ENCODE data around the gene NPIPB8.

- RRBS, result no CpG with 5 or more reads among the region's 10 CpGs
CAGE:
- cytosol, long polyA plus RNA, result no peak
- long polyA plus RNA, result no peak
- nucleus, long polyA plus RNA, result no peak
Measured at GRCh38 chr16:28192768-28193473, 18.8 kb downstream of the XPO6 start.

GRCh38 chr16:28498932-28499381, 4.5 kb downstream of the APOBR start:
- RRBS, result no CpG with 5 or more reads among the region's 9 CpGs
CAGE:
- cytosol, long polyA plus RNA, result no peak
- long polyA plus RNA, result no peak
- nucleus, long polyA plus RNA, result no peak

GRCh38 chr16:28505068-28505400, 1.6 kb downstream of the IL27 start:
- RRBS, result no CpG with 5 or more reads among the region's 5 CpGs
CAGE:
- cytosol, long polyA plus RNA, result no peak
- long polyA plus RNA, result no peak
- nucleus, long polyA plus RNA, result no peak

GRCh38 chr16:28637746-28638178, at the start of gene NPIPB8:
TSS of gene NPIPB8 (plus strand) at chr16:28638065.
- RRBS, result no CpG with 5 or more reads among the region's 1 CpG
CAGE:
- cytosol, long polyA plus RNA, result no peak
- long polyA plus RNA, result no peak
- nucleus, long polyA plus RNA, result no peak

DNA sequence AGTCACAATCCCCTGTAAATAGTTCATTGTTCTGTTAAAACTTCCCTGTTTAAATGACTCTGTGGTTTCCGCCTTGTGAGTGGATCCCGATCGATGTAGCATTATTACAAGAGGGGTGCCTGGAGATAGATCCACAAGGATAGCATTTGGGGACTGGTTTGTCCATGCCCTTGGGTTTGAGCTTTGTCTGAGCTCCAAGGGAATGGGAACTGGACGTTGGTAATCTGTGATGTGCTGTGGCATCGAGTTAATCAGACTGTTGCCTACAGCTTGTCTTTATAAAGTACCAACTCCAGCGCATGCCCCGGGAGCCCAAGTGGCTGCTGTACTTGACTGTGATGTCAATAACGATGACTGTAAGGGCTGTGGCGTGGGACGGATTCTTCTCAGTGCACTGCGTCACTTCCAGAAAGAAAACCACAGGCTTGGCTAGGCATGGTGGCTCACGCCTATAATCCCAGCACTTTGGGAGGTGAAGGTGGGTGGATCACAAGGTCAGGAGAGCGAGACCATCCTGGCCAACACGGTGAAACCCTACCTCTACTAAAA, 19.3 kb upstream of the ATXN2L start:
- RRBS, result no CpG with 5 or more reads among the region's 14 CpGs
CAGE:
- cytosol, long polyA plus RNA, result no peak
- long polyA plus RNA, result no peak
- nucleus, long polyA plus RNA, result no peak

DNA sequence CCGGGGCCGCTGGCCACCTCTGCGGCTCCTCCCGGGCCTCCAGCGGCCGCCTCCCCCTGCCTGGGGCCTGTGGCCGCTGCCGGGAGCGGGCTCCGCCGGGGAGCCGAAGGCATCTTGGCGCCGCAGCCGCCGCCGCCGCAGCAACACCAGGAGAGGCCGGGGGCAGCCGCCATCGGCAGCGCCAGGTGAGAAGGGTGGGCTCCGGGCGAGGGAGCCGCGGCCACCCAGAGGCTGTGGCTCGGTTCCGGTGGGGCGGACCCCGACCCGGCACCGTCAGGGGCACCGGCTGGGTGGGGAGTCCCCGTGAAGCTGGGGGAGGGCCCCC, 537 bp downstream of the ATXN2L start:
- RRBS, result 1% methylated on average over 23 of the region's 34 CpGs
CAGE:
- cytosol, long polyA plus RNA, result no peak
- long polyA plus RNA, result no peak
- nucleus, long polyA plus RNA, result no peak

GRCh38 chr16:28823699-28824829, 1.3 kb downstream of the ATXN2L start:
- RRBS, result 1% methylated on average over 49 of the region's 82 CpGs
CAGE:
- cytosol, long polyA plus RNA, result start-site peak on the plus strand at chr16:28824055-28824106, 68 reads; start-site peak on the plus strand at chr16:28824398-28824561, 879 reads
- long polyA plus RNA, result start-site peak on the plus strand at chr16:28824409-28824545, 343 and 526 reads in 2 replicates
- nucleus, long polyA plus RNA, result start-site peak on the plus strand at chr16:28824076-28824221, 204 reads; start-site peak on the plus strand at chr16:28824398-28824543, 1,387 reads

- RRBS, result no CpG with 5 or more reads among the region's 6 CpGs
CAGE:
- cytosol, long polyA plus RNA, result no peak
- long polyA plus RNA, result no peak
- nucleus, long polyA plus RNA, result no peak
Measured at GRCh38 chr16:28825263-28825784, 2.5 kb downstream of the ATXN2L start.

DNA sequence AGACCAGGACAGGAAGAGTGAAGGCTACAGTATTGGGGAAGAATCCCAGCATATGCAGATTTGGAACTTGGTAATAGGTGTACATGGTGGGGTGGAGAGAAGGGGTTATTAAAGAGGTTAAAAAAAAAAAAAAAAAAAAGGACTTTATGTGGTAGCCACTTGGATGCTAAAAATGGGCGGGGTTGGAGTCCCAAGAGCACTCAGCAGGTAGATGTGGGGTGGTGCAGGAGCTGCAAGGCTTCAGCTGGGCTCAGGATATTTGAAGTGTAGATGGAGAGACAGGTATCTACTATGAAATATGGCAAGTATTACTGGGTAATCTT, 7.7 kb downstream of the TUFM start:
- RRBS, result no CpG with 5 or more reads among the region's 1 CpG
CAGE:
- cytosol, long polyA plus RNA, result no peak
- long polyA plus RNA, result no peak
- nucleus, long polyA plus RNA, result no peak

DNA sequence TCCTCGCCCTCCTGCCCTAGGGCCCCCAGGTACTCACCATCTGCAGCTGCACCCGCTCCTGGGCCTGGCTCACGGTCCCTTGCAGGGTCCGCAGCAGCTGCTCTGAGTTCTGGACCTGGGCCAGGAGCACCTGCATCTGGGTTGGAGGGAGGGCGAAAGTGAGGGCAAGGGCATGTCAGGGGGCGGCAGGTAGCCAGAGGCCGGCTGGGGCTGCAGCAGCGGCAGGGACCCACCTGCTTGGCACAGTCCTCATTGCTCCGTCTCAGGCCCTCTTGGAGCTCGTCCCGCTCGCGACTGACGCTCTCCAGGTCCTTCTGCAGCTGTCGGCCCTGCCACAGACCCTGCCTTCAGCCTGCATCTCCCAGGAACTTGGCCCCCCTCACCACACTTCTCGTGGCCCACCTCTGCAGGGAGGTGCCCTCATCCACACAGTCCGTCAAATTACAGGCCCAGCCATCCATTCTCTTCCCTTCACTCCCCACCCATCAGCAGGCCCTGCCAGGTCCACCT, 14.1 kb downstream of the RABEP2 start:
- RRBS, result no CpG with 5 or more reads among the region's 17 CpGs
CAGE:
- cytosol, long polyA plus RNA, result no peak
- long polyA plus RNA, result no peak
- nucleus, long polyA plus RNA, result no peak

DNA sequence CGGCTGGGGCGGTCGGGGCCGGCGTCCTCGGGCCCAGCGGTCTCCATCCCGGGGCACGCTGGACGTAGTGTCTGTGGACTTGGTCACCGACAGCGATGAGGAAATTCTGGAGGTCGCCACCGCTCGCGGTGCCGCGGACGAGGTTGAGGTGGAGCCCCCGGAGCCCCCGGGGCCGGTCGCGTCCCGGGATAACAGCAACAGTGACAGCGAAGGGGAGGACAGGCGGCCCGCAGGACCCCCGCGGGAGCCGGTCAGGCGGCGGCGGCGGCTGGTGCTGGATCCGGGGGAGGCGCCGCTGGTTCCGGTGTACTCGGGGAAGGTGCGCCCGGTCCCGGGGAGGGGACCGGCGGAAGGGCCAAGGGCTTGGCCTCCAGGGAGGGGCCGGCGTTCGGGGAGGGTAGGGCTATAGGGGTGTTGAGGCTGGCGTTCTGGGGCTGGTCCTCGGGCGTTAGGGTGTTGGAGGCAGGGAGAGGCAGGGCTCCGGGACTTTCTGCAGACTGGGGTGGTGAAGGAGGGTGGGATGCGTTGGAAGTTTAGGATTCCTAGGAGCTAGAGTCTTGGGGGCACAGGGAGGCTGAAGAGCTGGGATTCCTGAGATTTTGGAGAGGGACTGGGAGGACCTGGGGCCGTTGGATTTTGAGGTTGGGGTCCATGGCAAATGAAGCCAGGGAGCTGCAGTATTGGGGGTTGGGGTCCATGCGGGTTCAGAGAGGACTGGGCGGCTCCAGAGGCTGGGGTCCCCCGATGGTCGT, 519 bp downstream of the NFATC2IP start:
- RRBS, result 2% methylated on average over 26 of the region's 58 CpGs
CAGE:
- cytosol, long polyA plus RNA, result no peak
- long polyA plus RNA, result no peak
- nucleus, long polyA plus RNA, result no peak

- RRBS, result 93% methylated on average over 8 of the region's 19 CpGs
CAGE:
- cytosol, long polyA plus RNA, result no peak
- long polyA plus RNA, result no peak
- nucleus, long polyA plus RNA, result no peak
Measured at GRCh38 chr16:28983636-28984132, 1.2 kb upstream of the LAT start.

DNA sequence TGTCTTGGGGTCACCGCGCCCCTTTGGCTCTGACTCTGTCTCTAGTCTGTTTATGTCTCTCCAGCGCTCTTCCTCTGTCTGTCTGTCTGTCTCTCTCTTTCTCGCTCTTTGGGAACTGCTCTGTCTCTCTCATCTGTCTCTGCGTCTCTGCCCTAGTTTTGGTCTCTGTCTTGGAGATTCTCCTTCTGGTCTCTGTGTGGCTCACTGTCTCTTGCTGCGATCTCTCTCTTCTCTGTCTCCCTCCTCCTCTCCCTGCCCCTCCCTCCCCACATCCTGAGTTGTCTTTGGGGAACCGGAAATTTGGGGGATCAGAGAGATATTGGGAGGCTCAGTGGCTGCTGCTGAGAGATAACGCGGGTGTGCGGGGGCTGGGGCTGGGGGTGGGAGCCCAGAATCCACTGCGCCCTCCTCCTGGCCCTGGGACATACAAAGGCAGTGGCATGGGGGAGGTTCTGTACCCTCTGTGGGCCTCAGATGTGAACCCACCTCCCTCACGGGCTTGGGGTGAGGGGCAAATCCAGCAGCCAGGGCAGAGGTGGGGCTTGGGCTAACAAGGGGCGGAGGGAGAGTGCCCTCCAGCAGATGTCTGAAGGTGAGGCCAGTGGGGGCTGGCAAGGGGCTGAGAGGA, 24.4 kb downstream of the LAT start:
- RRBS, result no CpG with 5 or more reads among the region's 13 CpGs
CAGE:
- cytosol, long polyA plus RNA, result no peak
- long polyA plus RNA, result no peak
- nucleus, long polyA plus RNA, result no peak

DNA sequence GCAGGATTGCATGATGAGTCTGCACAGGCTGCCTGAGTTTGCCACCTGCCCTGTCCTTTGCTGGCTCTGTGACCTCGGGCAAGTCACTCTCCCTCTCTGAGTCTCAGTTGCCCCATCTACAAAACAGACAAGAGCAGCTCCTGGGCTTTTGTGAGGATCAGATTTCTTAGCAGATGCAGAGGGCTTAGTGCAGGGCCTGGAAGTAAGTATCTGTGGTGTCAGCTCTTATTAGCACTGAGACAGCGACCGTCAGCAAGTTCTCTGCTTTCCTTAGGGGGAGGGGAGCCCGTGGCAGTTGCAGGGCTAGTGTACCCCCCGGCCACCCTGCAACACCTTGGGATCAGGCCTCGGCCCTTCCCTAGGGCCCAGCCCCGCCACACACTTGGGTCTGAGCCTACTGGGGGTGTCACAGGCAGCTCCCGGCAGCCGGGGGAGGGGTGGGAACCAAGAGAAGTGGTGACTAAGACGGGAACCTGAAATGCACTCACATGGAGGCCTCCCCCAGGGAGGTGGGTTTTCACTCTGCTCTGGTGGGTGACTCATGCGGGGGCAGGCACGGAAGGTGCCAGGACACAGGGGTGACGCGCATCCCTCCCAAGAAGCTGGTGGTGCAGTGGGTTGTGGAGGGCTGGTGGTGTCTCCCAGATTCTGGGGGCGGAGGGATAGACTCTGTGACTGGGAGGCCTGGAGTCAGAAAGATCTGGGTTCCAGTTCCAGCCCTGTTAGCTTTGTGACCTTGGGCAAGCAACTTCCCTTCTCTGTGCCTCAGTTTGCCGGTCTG, 44.3 kb downstream of the LAT start:
- RRBS, result 20% methylated on average over 1 of the region's 16 CpGs
CAGE:
- cytosol, long polyA plus RNA, result no peak
- long polyA plus RNA, result no peak
- nucleus, long polyA plus RNA, result no peak

GRCh38 chr16:29126051-29126638, 141.3 kb downstream of the LAT start:
- RRBS, result no CpG with 5 or more reads among the region's 16 CpGs
CAGE:
- cytosol, long polyA plus RNA, result no peak
- long polyA plus RNA, result no peak
- nucleus, long polyA plus RNA, result no peak

- RRBS, result no CpG with 5 or more reads among the region's 11 CpGs
CAGE:
- cytosol, long polyA plus RNA, result no peak
- long polyA plus RNA, result no peak
- nucleus, long polyA plus RNA, result no peak
Measured at GRCh38 chr16:29147690-29148161, 162.9 kb downstream of the LAT start.

- RRBS, result no CpG with 5 or more reads among the region's 28 CpGs
CAGE:
- cytosol, long polyA plus RNA, result no peak
- long polyA plus RNA, result no peak
- nucleus, long polyA plus RNA, result no peak
Measured at GRCh38 chr16:29203183-29204071, 203.1 kb downstream of the NPIPB11 start.

DNA sequence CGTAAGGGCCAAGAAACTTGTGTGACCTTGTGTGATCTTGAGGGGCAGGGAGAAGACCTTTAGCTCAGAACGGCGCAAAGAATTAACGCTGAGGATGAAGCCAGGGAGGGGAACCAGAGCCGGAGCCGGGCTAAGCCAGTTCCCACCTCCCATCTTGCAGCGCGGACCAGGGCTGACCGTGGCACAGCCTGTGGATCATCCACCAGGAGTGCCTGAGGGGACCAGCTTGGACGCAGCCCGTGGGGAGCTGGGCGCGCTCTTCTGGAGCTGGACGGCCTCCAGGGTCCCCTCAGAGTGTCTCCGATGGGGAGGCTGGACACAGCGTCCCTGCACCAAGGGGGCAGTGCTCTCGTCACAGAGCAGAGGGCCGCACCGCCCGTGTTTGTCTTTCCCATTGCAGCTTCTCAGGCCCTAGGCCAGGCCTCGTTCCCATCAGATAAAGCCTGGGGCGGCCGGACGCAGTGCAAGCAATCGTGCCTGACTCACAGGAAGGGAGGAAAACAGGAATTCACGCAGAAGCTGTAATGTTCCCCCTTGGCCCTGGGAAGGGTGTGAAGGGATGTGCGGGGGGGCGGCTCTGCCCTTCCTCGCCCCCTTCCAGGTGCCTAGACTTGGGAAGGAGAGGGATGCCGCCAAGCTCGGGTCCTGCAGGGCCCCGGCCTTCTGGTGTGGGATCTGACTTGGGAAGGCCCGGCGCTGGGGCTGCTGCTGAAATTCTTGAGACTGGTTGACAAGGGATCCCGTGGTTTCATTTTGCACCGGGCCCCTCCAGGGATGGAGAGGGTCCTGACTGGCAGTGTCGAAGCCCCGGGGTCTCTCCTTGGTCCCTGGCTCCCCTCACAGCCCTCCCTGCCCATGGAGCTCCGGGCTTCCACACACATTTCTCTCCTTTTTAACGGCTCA, 144.8 kb downstream of the NPIPB11 start:
- RRBS, result 92% methylated on average over 4 of the region's 40 CpGs
CAGE:
- cytosol, long polyA plus RNA, result no peak
- long polyA plus RNA, result no peak
- nucleus, long polyA plus RNA, result no peak

DNA sequence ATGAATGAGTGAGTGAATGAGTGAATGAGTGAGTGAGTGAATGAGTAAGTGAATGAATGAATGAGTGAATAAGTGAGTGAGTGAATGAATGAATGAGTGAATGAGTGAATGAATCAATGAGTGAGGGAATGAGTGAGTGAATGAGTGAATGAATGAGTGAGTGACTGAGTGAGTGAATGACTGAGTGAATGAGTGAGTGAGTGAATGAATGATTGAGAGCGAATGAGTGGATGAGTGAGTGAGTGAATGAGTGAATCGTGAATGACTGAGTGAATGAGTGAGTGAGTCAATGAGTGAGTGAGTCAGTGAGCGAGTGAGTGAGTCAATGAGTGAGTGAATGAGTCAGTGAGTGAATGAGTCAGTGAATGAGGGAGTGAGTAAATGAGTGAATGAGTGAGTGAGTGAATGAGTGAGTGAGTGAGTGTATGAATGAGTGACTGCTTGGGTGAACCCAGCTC, 133.0 kb downstream of the NPIPB11 start:
- RRBS, result no CpG with 5 or more reads among the region's 3 CpGs
CAGE:
- cytosol, long polyA plus RNA, result no peak
- long polyA plus RNA, result no peak
- nucleus, long polyA plus RNA, result no peak

- RRBS, result no CpG with 5 or more reads among the region's 7 CpGs
CAGE:
- cytosol, long polyA plus RNA, result no peak
- long polyA plus RNA, result no peak
- nucleus, long polyA plus RNA, result no peak
Measured at GRCh38 chr16:29300220-29300695, 106.3 kb downstream of the NPIPB11 start.

All from H1 (cell line).